ENCODE measurements around a stretch of chr13.

DNA sequence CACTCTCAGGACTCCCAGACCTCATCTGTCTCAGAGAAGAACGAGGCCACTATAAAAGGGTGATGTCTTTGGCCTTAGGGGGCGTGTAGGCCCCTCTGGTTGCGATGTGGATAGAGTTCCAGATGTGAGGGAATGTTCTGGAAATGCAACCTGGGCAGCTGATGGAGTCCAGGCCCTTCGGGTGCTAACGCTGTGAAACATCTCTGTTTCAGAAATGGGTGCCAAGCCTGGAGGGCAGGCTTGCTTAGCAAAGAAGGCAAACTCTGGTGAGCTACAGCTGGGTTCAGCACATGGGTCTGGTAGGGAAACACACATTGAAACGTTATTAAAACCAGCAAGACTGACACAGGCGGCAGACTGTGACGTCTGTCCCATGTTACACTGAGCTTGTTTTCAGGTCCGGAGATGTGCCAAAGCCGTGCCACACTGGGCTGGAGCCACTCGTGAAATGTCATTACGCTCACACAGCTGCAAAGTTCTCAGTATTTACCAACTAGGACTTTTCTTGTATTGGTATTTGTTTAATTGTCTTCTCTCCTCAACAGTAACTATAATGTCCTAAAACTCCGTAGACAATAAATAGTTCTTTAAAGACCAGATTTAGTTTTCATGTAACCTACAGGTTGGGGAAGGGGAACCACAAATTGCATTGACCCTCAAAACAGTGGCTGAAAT lies 8.5 kb upstream of the CDC16 start:
- PRO-cap = no peak
- RAMPAGE, long total RNA, 4 experiments = no peak in any of the 4 experiments

All from gastroesophageal sphincter (tissue), 4 donors.